Gastroesophageal sphincter (tissue), 4 donors: ENCODE measurements around a stretch of chr4.

DNA sequence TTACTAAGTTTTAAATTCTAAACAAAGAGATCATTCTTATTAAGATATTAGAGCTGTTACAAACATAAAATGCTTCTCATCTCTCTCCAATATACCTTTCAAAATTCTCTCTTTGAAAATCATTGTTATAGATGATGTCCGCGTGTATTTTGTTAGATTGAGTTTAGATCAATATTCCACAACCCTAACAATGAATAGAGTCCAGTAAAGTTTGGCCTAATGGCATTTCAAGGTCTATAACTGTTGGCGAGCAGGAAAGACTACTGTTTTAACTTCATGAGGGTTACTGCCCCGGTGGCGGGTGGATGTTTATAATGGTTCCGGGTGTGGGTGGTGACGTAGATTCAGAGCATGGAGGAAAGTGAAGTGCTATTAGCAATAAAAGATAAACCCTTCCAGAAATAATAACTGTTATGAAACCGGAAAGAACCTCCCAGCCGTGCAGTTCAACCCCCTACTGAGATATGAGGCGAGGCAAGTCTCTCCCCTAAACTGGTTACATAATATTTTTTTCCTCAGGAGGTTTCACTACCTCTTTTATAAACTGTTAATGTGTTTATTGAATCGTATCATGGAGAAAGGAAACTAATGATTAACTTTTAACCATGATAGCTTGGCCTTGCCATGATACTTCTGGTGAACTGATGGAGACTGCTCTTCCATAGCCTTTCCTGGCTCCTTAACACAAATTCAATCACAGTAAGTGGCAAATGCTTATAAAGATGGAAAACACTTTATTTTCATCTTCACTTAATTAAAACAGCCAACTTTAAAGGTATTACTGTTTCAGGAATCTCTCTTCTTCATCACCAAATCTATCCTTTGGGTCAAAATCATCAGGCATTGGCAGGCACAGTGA is 33.9 kb upstream of the STIM2 start:
- PRO-cap, result no peak
- RAMPAGE, long total RNA, 4 experiments, result no peak in any of the 4 experiments

- PRO-cap, result no peak
- RAMPAGE, long total RNA, 4 experiments, result no peak in any of the 4 experiments
These were observed 5.6 kb downstream of the STIM2 start for GRCh38 chr4:26866164-26866628.

DNA sequence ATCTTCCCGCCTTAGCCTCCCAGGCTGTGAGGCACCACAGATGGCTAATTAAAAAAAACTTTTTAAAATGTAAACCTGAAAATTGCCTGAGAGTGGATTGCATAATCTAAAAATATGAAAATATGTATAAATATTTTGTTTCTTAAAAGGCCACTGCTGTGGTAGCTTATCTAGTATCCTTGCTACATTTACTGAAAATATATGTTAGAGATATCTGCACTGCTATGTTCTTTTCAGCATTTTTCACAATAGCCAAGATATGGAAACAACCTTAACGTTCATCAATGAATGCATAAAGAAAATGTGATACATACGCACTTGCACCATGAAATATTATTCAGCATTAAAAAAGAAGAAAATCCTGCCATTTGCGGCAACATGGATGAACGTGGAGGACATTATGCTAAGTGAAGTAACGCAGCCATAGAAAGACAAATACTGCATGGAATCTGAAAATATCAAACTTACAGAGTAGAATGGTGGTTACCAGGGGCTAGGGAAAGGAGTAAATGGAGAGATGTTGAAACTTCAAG is 9.1 kb downstream of the STIM2 start:
- PRO-cap, result no peak
- RAMPAGE, long total RNA, 4 experiments, result no peak in any of the 4 experiments

DNA sequence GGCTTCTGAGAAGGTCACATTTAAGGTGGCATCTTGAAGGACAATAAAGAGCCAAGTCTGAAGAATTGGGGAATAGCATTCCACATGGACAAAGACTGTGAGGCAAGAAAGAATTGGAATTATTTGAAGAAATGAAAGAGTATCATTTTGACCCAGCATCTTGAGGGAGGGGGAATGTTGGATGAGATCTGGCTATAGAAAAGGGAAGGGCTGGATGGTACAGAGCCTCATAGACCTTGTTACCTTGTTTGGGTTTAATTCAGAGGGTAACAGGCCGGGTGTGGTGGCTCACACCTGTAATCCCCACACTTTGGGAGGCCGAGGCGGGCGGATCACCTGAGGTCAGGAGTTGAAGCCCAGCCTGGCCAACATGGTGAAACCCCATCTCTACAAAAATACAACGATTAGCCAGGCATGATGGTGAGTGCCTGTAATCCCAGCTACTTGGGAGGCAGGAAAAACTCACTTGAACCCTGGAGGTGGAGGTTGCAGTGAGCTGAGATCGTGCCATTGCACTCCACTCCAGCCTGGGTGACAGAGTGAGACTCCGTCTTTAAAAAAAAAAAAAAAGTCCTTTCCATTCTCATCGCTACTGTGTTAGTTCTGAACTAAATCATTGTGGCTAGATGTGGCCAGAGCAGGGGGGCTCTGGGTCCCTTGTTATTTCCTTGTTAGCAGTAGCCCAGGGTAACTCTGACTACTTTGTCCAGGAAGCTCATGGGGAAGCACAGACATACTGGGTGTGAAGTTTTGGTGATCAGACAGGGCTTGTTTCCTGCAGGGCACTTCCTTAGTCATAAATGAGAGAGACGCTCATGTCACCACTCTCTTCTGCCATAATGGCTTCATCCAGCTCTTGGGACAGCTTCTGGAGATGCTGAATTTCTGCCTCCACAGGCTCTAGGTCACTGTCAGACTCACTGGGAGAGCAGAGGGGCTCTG is 12.5 kb downstream of the STIM2 start:
- PRO-cap, result no peak
- RAMPAGE, long total RNA, 4 experiments, result no peak in any of the 4 experiments

GRCh38 chr4:27005938-27006539 is 145.4 kb downstream of the STIM2 start:
- PRO-cap, result unidirectional peak, plus-strand start at chr4:27006440
- RAMPAGE, long total RNA, 4 experiments, result no peak in any of the 4 experiments

GRCh38 chr4:27084640-27085038 is 224.0 kb downstream of the STIM2 start:
- PRO-cap, result no peak
- RAMPAGE, long total RNA, 4 experiments, result no peak in any of the 4 experiments

- PRO-cap, result unidirectional peak, plus-strand start at chr4:30718297; unidirectional peak, plus-strand start at chr4:30718400
- RAMPAGE, long total RNA, 4 experiments, result no peak in any of the 4 experiments
These were observed 2.1 kb upstream of the PCDH7 start for GRCh38 chr4:30718034-30718539.

DNA sequence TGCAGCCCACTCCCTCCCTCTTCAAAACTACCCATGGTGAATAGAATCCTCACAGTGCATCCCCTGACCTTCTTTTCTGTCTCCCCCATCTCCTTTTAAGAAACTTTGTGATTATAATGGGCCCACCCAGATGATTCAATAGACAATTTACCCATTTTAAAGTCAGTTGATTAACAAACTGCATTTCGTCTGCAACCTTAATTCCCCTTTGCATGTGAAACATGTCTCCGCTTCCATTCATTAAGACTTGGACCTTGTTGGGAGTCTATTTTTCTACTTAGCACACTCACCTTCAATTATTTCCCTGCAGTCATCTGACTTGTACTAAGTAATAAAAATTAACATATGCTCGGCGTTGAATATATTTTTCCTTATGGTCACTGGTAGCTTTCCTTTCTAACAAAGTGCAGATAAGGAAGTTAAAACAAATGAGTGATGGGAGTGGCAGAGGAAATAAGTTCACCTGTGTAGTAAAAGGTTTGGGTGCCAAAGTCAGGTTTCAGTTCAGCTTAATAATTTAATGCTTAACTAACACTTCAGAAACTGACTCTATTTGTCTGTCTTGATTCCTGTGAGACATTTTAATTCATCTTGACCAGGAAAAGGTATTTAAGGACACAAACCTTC is 184.3 kb downstream of the PCDH7 start:
- PRO-cap, result no peak
- RAMPAGE, long total RNA, 4 experiments, result no peak in any of the 4 experiments

DNA sequence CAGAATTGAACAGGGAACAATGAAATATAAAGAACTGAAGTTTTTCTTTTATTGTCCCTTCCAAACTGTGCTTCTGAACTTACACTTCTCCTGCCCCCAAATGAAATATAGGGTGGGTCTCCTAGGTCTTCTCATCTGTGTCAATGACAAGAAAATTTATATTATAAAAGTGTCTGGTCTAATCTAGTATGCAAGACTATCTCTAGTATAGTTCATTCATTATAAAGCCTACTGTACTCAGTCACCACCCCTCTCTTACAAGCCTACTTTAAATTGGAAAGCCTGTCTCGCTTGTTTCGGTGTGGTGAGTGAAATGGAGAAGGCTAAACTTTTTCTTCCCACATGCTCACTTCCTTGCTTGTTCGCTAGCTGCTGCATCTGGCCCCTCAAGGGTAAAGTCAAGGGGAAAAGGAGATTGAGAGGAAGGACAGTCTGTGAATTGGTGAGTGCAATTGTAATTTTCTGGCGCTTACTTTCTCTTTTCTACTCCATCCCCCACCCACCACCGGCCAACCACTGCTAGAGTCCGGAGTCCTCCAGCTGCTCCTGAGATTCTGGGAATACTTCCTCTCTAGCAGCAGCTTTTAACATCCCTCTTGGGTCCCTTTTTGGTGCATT is 12.0 kb upstream of the ARAP2 start:
- PRO-cap, result no peak
- RAMPAGE, long total RNA, 4 experiments, result no peak in any of the 4 experiments

- PRO-cap, result no peak
- RAMPAGE, long total RNA, 4 experiments, result no peak in any of the 4 experiments
These were observed 41.5 kb downstream of the DTHD1 start for GRCh38 chr4:36322723-36323474.

- PRO-cap, result no peak
- RAMPAGE, long total RNA, 4 experiments, result no peak in any of the 4 experiments
These were observed 18.2 kb downstream of the C4orf19 start for GRCh38 chr4:37471746-37472512.

DNA sequence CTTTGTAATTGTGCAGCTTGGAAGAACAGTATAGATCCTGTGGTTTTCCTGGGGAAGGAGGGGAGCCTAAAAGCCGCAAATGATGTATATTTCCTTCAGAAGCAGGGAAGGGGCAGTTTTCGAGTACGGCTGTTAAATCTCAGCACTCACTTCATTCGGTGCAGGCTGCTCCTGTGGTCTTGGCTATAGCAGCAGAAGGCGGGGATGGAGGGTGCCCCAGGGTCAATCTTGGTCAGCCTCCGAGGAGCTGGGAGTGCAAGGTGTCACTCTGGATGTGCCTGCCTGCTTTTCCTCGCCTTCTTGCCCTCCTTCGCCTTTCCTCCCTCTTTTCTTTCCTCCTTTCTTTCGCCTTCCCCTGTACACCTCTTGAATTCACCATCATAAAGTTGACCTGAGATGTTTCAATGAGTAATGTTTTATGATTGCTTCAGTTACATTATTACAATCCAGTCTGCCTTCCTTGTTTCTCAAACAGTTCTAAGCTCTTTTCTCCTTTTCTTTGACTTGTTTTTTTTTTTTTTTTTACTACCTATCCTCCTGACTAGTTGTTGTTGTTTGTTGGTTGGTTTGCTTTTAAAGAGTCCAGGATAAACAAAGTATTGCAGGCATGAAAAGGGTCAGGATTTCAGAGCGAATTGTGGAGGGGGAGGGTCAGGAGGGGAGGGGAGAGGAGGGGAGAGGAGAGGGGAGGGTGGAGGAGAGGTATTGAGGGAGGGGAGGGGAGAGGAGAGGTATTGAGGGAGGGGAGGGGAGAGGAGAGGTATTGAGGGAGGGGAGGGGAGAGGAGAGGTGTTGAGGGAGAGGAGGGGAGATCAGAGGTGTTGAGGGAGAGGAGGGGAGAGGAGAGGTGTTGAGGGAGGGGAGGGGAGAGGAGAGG is 101.4 kb downstream of the RELL1 start:
- PRO-cap, result no peak
- RAMPAGE, long total RNA, 4 experiments, result no peak in any of the 4 experiments

DNA sequence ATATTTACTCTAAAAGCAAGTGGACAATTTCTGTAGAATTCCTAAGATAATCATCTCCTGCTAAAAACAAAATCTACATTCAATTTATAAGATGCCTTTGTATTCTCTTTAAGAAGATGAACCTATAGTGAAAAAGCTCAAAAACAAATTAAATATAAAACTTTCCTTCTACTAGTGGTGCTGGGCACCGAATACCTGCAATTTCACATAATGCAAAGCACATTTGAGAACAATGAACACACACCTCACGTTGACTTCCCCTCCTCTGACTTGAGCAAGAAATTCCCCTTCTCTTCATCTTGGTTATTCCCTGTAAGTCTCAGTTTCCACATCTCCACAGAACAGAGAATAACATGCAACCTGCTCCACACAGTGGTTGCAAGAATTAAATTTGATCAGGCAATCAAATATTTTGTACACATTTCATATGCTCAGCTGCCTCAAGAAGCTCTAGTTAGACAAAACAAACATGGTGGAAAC is 11.0 kb downstream of the RELL1 start:
- PRO-cap, result no peak
- RAMPAGE, long total RNA, 4 experiments, result start-site peak on the minus strand in 1 of 4 experiments, centred at position 205 of the sequence, 6 reads per replicate

- PRO-cap, result no peak
- RAMPAGE, long total RNA, 4 experiments, result no peak in any of the 4 experiments
These were observed 3.1 kb downstream of the RELL1 start for GRCh38 chr4:37683052-37683432.

- PRO-cap, result no peak
- RAMPAGE, long total RNA, 4 experiments, result no peak in any of the 4 experiments
These were observed 45.8 kb upstream of the PGM2 start for GRCh38 chr4:37780648-37781109.

GRCh38 chr4:38020486-38020932 is 60.3 kb downstream of the PTTG2 start:
- PRO-cap, result no peak
- RAMPAGE, long total RNA, 4 experiments, result no peak in any of the 4 experiments

GRCh38 chr4:38081123-38081730 is 121.0 kb downstream of the PTTG2 start:
- PRO-cap, result no peak
- RAMPAGE, long total RNA, 4 experiments, result no peak in any of the 4 experiments

GRCh38 chr4:38085340-38086097 is 125.3 kb downstream of the PTTG2 start:
- PRO-cap, result no peak
- RAMPAGE, long total RNA, 4 experiments, result no peak in any of the 4 experiments

GRCh38 chr4:38179833-38180496 is 219.8 kb downstream of the PTTG2 start:
- PRO-cap, result no peak
- RAMPAGE, long total RNA, 4 experiments, result no peak in any of the 4 experiments

DNA sequence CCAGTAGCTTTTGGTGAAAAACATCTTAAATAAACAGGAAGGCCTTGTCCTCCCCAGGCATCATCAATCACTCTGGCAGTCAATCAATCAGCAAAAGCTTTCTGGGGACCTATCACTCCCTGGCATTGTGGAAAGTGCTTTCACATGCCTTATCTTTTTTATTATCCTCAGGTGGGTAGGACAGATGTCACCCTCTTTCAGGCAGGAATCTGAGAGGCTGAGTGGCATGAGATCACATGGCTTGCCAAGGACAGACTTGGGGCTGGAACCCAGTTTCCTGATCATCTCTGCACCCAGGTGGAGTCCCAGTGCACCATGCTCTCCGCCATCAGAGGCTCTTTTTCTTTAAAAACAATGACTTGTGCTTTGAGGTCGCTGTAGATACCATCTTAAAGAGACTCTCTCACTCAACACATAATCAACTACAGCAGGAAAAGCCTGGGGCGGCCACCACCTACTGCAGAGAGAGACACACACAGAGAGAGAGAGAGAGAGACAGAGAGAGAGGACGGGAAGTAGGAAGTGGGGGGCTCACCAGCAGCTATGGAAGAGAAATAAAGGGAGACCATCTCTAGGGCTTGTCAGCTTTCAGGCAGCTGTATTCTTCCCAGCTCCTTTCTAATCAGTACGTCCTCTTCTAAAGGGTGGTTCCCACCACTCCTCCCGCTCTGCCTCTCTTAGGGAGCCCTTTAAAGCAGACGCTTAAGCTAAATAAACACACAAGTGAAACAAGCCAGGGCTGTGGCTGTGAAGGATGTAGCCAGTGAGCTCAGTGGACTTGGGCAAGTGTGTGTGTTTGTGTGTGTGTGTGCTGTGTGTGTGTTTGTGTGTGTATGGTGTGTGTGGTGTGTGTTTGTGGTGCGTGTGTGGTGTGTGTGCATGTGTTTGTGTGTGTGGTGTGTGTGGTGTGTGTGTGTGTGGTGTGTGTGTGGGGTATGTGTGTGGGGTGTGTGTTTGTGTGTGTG is 282.9 kb downstream of the PTTG2 start:
- PRO-cap, result no peak
- RAMPAGE, long total RNA, 4 experiments, result no peak in any of the 4 experiments